Lung (tissue), 4 donors: Measurements from ENCODE around the gene PRR4.

GRCh38 chr12:8914623-8915722 is 664 bp downstream of the PHC1 start:
- PRO-cap = unidirectional peak, minus-strand start at chr12:8915005
- RAMPAGE, long total RNA = no peak
- RRBS = 4% methylated on average over 3 of the region's 51 CpGs

DNA sequence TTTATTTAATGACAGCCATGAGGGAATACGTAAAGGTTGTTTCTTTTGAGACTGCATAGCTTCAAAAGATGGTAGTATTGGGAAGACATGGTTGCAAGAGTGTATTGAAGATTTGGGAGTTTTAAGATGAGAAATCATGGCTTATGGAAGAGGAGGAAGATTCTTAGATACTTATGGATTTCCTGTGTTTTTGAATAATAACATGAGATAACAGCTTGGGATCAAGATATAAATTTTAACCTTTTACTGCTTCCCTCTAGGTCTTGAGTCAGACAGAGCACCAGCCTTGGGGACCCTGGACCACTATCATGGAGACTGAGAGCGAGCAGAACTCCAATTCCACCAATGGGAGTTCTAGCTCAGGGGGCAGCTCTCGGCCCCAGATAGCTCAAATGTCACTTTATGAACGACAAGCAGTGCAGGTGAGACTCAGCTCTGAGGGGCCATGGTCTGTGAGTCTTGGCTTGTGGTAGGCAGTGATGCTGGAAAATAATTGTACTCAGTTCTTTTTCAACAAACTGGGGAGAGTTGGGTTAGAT is 3.1 kb downstream of the PHC1 start:
- PRO-cap = no peak
- RAMPAGE, long total RNA = no peak
- RRBS = no CpG with 5 or more reads among the region's 4 CpGs

DNA sequence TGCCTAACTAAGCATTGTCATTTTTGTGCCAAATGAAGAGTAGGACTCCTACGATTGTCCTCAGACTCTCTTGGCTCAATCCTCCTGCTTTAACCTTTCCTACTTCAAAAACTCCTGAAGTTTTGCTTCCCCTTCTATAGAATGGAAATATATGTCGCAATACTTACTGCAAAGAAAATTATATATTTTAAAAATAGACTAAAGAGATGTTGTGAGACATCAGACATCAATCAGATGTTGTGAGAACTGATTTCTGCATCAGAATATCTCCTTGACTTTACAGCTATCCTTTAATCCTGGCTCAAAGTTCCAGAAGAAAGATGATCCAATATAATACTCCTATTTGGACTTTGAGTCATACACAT is 48.9 kb downstream of the A2M start:
- PRO-cap = no peak
- RAMPAGE, long total RNA = no peak
- RRBS = no CpG with 5 or more reads among the region's 2 CpGs

GRCh38 chr12:9077888-9078498 is 37.7 kb downstream of the A2M start:
- PRO-cap = no peak
- RAMPAGE, long total RNA = no peak
- RRBS = no CpG with 5 or more reads among the region's 8 CpGs

DNA sequence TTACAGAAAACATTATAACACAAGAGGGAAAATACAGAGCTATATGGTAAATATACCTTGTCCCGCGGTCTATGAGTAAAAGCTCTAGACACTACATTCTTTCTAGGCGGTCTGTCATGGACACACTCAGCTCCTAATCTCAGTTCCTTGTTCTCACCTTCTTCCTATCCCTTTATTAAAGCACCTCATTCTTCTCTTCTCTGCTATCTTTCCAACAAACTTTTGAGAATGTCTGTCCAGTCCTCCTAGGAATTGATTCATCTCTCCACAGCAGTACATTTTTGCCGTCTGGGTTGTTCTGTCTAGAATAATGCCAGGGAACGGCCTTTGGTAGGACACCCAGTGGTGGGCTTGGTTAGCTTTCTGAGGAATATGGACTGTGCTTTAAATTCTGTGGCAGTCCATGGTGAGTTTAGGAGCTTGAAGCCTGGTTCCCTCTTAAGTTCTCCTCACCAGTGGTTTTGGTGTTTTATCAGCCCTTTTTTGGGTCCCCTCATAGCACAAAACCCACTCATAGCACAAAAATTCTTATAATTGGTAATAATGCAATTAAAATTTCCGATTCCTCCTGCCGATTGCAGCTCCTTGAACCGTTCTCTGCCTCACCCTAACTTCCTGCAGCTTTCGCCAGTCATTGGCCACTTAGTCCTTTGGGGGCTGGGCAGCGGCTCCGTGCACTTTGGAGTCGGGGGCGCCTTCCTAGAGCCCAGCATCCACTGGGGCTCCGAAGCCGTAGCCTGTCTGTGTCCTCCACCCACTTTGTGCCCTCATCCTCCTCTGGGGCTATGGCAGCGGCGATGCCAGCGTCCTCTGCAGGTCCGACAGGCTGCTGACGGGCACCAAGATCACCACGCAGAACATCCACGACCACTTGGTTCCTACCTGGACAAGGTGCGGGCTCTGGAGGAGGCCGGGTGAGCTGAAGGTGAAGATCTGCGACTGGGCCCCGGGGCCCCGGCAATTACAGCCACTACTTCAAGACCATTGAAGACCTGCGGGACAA is 11.5 kb upstream of the A2M start:
- PRO-cap = no peak
- RAMPAGE, long total RNA = no peak
- RRBS = over 99% methylated on average over 3 of the region's 28 CpGs

- PRO-cap = no peak
- RAMPAGE, long total RNA = no peak
- RRBS = no CpG with 5 or more reads among the region's 7 CpGs
These were observed 158.9 kb upstream of the PZP start for GRCh38 chr12:9366972-9367686.

GRCh38 chr12:9447729-9448607 is 159.7 kb downstream of the KLRB1 start:
- PRO-cap = no peak
- RAMPAGE, long total RNA = no peak
- RRBS = no CpG with 5 or more reads among the region's 63 CpGs

GRCh38 chr12:9450234-9450584 is 157.5 kb downstream of the KLRB1 start:
- PRO-cap = no peak
- RAMPAGE, long total RNA = no peak
- RRBS = no CpG with 5 or more reads among the region's 22 CpGs

GRCh38 chr12:9642716-9643055 is 26.8 kb upstream of the CLEC2D start:
- PRO-cap = no peak
- RAMPAGE, long total RNA = no peak
- RRBS = no CpG with 5 or more reads among the region's 7 CpGs

DNA sequence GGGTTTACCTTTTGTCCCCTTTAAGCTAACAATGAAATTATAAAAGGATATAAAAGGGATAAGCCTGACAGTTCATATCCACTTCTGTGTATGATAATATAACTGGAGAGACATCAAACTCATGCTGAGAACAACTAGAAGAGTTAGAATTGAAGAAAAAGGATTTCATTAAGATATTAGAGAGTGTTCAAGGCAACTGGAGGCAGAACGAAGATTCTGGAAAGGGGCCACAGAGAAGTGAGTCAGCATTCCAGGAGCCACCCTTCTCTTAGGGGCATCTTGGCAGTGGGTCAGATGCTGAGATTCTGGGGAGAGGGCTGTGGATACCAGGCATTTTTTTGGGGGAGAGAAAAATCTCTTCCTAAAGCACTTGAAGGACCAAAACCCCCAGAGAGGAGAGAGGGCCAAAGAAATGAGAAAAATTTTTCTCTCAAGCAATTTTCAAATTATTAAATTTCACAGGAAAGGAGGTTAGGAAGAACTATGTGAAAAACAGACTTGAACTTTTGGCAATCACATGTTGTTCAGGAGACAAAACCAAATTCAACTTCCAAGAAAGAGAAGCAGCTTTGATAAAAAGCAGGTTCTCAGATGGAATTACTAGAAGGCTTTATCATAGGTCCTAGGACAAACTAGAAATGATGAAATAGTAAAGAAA is 1.3 kb upstream of the CLEC2D start:
- PRO-cap = no peak
- RAMPAGE, long total RNA = no peak
- RRBS = no CpG with 5 or more reads among the region's 1 CpG

DNA sequence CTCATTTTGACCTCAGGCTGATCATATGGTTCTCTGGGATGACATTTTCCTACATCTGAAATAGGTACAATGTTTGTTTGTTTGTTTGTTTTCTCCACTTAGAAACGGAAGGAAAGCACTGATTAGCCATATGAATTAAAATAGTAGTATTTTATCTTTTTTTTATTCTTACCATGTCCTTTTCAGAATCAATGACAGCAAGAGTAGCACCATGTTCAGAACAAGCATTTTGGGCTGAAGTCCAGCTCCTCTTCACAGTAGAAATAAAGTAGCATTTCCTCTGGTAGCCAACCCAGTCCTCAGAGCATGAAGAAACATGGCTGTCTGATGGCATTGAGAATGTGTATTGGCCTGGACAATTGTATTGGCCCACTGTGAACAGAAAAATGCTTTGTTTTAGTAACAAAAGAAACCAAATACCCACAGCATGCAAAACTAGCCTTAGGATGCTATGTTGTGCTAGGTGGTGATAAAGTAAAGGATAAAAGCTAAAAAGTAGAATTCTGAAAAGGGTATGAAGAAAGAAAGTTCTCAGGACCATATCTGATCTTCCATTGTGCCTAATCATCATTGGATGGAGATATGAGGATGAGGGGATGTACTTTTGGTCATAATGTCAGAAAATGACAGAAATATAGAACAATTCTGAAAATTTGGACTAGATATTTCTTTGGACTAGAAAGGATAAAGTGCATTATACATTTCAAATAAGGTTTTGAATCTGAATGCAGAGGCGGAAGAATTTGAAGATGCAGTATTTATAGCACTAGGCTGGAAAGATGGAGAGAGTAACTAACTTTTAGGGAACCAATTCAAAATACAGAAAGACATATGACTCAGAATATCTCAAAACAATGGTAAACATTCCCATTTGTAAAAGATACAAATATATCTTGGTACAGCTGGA is 5.6 kb downstream of the CD69 start:
- PRO-cap = no peak
- RAMPAGE, long total RNA = no peak
- RRBS = no CpG with 5 or more reads among the region's 2 CpGs

- PRO-cap = no peak
- RAMPAGE, long total RNA = no peak
- RRBS = no CpG with 5 or more reads among the region's 10 CpGs
These were observed 20.0 kb downstream of the CLEC2B start for GRCh38 chr12:9849070-9849719.

DNA sequence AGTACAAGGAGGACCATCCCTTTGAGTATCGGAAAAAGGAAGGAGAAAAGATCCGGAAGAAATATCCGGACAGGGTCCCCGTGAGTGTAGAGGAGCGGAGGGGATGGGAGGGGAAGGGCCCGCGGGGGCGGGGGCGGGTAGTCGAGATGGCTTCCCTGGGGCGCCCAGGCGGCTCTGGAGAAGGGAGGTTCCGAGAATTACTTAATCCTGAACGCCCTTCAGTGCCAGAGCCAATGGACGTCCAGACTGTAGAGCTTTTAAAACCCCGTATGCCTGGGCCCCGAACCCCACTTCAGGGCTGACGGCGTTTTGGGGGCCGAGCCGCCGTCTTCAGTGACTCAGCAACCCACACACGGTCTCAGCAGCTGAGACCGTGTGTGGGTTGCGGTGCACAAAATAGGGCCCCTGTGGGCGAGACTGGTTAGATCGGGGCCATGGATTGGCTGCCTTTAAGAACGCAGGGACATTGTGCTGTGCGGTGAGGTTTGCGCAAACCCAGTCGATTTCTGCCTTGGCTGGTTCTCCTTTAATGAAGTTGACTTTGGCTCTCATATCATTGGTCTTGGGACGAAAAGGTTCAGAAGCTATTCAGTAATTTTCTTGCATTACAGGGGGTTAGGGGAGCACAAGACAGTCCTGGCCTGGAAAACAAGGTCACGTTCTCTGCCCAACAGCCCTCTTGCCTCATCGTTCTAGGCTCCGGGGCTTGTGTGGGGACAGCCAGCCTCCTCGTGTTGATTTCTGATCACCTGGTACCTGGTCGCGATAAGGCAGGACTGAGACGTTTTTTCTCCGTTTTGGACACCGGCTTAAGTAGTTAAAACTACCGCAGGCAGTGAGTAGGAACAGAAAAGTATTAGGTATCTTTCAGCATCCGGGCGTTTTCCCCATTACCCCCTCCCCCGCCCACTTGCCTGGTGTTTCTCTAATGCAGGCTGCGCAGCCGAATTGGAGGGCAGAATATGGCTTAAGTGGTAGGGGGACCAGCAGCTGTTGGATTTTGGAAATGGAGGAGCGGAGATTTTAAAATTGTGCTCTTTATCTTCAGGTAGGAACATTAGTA is 794 bp downstream of the GABARAPL1 start:
- PRO-cap = bidirectional peak, plus-strand start at position 290 of the sequence, minus-strand start at position 176 of the sequence; bidirectional peak, plus-strand start at position 405 of the sequence, minus-strand start at position 335 of the sequence
- RAMPAGE, long total RNA = no peak
- RRBS = 2% methylated on average over 6 of the region's 48 CpGs

- PRO-cap = no peak
- RAMPAGE, long total RNA = no peak
- RRBS = 97% methylated on average over 1 of the region's 14 CpGs
These were observed 12.7 kb downstream of the GABARAPL1 start for GRCh38 chr12:10225454-10225704.

DNA sequence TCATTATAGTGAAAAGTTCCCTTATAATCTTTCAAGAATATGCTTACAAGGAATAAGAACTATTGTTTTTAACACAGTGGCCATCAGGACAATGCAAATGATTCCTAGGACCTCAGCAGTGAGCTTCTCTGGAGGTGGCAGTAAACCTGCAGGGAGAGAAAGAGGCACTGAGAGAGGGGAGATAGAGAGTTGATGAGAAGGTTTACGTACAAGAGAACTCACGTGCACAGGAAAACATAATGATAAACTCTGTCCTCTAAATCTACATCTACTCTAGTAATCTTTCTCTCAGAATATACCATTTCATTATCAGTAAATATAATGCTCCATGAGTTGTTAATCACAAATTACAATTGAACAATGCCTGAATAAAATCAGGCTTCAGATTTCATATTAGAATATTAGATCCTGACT is 685 bp downstream of the KLRC4 start:
- PRO-cap = no peak
- RAMPAGE, long total RNA = no peak
- RRBS = no CpG with 5 or more reads among the region's 2 CpGs

DNA sequence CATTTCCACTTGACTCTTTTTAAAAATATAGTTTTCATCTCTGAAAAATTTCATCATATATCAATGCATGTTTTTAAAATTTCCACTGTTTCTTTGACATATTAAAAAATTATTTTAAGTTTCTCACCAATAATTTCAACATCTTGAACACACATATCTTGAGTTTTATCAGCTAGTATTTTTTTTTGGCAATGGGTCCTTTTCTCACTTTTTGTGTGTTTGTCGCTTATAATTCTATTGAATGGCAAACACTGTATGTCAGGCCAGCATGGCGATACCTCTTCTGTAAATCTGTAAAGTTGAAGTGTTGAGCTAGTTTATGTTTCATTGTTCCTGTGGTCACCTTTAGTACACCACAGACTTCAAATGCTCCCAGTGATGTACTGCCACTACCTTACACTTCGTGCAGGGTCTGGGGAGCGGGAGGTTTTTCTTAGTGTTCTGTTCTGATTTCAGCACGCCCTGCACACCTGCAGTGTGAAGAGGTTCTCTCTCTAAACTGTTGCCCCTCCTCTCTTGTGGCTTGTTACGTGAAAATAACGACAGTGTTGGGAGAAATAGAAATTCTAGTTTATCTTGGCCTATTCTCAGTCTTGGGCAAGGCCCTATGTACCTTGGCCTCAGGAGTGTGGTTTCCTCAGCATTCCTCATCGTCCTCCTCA is 48.4 kb downstream of the EIF2S3B start:
- PRO-cap = no peak
- RAMPAGE, long total RNA = no peak
- RRBS = no CpG with 5 or more reads among the region's 8 CpGs

GRCh38 chr12:10636435-10637095 is 23.2 kb upstream of the MAGOHB start:
- PRO-cap = no peak
- RAMPAGE, long total RNA = no peak
- RRBS = no CpG with 5 or more reads among the region's 6 CpGs

DNA sequence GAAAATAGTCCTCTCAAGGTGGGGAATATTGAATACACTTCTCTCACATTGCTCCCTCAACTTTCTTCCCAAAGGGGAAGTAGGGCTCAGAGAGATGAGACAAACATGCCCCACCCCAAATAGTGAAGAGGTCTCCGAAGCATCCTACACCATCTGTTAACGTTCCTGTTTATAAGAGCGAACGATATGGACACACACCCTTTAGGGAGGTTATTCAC is 1.6 kb downstream of the YBX3 start:
- PRO-cap = no peak
- RAMPAGE, long total RNA = no peak
- RRBS = no CpG with 5 or more reads among the region's 4 CpGs

GRCh38 chr12:10849141-10849730 is at the start of gene PRR4:
TSS of gene PRR4 (minus strand) at chr12:10849475.
- PRO-cap = no peak
- RAMPAGE, long total RNA = no peak
- RRBS = no CpG with 5 or more reads among the region's 3 CpGs

DNA sequence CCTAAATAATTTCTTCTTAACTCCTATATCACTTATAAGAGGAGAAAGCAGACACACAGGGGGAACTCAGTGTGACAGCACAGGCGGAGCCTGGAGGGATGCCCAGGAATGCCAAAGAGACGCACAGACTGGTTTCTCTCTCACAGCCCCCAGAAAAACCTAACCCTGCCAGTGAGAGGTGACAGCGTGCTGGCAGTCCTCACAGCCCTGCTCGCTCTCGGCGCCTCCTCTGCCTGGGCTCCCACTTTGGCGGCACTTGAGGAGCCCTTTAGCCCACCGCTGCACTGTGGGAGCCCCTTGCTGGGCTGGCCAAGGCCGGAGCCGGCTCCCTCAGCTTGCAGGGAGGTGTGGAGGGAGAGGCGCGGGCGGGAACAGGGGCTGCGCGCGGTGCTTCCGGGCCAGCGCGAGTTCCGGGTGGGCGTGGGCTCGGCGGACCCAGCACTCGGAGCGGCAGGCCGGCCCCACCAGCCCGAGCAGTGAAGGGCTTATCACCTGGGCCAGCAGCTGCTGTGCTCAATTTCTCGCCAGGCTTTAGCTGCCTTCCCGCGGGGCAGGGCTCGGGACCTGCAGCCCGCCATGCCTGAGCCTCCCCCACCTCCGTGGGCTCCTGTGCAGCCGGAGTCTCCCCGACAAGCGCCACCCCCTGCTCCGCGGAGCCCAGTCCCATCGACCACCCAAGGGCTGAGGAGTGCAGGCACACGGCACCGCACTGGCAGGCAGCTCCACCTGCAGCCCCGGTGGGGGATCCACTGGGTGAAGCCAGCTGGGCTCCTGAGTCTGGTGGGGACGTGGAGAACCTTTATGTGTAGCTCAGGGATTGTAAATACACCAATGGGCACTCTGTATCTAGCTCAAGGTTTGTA is 102.3 kb upstream of the ETV6 start:
- PRO-cap = no peak
- RAMPAGE, long total RNA = no peak
- RRBS = no CpG with 5 or more reads among the region's 43 CpGs